Left colon (tissue), 1 donor: ENCODE data around the genes PDE3A, SLCO1B3 and KRAS.

- PRO-cap = no peak
Measured at GRCh38 chr12:19353750-19354151, 85.5 kb upstream of the AEBP2 start.

GRCh38 chr12:19431756-19432245 lies 7.5 kb upstream of the AEBP2 start:
- PRO-cap = no peak

- PRO-cap = no peak
Measured at GRCh38 chr12:19581992-19583004, 143.0 kb downstream of the AEBP2 start.

GRCh38 chr12:19847022-19848285 lies 408.2 kb downstream of the AEBP2 start:
- PRO-cap = no peak

DNA sequence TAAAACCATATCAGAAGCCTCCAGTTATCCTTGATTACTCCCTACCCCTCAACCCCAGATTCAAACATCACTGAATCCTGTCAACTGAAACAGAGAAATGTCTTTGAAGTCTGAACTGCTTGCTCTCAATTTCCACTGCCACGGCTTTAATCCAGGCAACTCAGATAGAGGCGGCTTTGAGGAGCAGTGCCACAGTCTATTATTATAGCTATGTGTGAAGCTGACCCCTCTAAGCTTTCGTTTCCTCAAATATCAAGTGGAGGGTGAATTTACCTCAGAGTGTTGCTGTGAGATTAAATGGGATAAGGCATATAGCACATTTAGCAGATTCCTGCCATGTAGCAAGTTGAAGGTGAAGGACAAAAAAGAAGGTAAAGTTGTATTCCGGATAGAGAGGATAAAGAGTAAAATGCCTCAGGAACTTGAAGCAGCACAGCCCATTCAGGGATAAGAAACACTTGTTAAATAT lies 48.9 kb upstream of the PDE3A start:
- PRO-cap = no peak

DNA sequence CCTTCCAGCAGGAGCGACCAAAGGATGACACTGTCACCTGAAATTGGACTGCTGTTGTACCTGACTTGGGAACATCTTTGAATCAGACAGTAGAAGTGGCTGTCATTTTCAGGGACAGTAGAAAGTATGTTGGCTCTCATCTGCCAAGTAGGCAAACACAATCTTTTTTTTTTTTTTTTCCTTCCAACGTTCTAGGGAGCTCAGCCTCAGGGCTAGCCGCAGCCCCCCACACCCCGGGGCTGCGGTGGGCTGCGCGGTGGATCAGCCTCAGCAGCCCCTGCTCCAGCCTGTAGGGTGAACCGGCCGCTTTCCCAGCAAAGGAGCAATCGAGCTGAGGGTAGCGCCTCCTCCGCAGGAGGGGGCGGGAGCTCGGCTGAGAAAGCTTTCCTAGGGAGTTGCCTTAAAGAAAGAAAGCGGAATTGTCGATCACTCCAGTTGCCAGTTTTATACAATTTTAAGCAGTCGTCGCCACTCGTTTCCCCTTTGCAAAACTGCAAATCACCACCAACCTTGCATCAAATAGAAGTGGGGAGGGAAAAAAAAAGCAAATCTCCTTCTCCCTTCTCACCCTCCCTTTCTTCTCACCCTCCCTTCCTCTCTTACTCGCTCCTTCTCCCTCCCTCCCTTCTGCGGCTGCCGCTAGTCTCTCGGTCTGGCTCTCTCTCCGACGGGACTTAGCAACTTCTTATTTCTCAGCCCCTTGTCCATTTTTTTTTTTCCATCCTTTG lies at the start of gene PDE3A:
Gene PDE3A (plus strand): TSS at position 639 of the 728 bp plus-strand sequence.
- PRO-cap = bidirectional peak, plus-strand start at position 403 of the sequence, minus-strand start at position 311 of the sequence; unidirectional peak, plus-strand start at position 642 of the sequence

GRCh38 chr12:20810321-20810932 lies at the start of gene SLCO1B3:
SLCO1B3 (plus strand) TSS chr12:20810705.
- PRO-cap = no peak

DNA sequence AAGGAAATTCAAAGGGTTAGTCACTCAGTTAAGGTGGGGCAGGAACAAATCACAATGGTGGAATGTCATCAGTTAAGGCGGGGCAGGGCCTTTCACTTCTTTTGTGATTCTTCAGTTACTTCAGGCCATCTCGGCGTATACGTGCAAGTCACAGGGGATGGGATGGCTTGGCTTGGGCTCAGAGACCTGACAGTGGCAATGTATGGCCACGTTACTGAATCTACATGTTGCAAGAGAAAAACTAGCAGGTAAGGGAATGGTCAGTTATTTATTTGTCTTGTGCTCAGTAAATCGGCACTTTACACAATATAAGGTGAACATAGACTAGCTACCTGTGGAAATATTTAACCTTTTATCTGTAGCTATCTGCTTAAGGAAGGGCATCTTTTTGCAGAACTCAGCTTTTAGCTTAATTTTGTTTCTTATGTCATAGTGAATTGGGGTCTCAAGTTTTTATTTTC lies 12.0 kb downstream of the SLCO1B3 start:
- PRO-cap = no peak

DNA sequence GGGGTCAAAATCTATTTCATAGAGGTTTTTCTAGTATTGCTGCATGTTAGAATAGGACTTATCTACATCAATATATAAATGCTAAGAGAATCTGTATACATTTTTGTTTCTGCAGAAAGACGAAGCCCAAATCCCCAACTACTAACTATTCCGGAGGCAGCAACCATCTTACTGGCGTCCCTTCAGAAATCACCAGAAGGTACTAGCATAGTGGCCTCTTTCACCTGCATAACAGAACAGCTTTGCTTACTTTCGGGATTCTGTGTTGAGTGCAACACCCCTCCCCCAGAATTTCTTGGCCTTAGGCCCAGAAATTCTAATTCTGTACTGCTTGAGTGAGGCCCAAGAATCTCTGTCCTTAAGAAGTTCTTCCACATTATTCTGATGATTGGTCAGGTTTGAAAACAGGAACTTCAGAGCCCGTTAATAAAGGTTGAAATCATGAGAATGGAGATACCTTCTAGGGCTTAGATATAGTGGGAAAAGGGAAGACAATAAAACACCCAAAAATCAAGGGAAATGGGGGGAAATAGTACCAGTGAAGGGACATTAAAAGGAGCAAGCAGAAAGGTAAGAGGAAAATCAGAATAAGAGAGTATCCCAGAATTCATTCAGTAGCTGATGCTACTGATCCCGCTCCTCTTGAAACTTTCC lies 2.9 kb downstream of the SPX start:
- PRO-cap = no peak

DNA sequence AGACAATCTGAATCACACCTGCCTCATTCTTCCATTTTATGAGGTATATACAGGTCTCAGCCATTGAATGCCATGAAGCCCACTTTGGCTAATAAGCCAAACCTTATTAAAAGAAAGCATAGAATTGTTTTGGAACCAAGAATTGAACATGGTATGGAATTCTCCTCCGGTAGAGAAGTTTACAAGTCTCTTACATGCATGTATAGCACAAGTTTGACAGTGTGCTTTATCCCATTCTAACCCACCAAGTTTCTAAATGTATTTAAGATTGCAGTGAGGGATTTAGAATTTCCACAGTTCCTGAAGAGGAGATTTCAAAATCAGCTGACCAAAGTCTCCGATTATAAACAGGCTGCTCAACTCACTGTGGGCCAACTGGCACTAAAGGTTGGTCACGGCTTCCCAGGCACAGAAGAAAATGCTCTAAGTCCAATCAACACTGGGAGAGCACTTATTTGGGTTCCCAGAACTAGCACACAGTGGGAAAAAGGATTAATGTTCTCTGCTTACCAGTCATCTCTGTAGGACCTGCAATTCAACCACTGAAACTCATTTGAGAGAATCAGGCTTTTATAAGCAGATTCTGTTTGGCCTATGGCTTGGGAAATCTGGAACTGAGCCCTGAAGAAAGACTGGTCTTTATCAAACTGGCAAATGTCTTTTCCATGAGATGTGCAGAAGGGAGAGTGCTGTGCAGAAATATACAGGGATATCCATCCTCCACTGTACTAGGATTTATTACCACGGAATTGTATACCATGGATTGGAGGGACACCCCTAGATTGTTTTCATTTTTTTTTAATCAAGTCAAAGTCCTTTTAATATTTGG lies 49.5 kb downstream of the ABCC9 start:
- PRO-cap = no peak

- PRO-cap = bidirectional peak, plus-strand start at chr12:22046874, minus-strand start at chr12:22046762; bidirectional peak, plus-strand start at chr12:22047023, minus-strand start at chr12:22047050
Measured at GRCh38 chr12:22046409-22047624, 799 bp downstream of the CMAS start.

- PRO-cap = no peak
Measured at GRCh38 chr12:22254963-22255588, 79.4 kb downstream of the ST8SIA1 start.

GRCh38 chr12:22409629-22410144 lies 75.2 kb upstream of the ST8SIA1 start:
- PRO-cap = bidirectional peak, plus-strand start at chr12:22409880, minus-strand start at chr12:22409755

- PRO-cap = no peak
Measured at GRCh38 chr12:22652762-22653842, 28.1 kb downstream of the ETNK1 start.

DNA sequence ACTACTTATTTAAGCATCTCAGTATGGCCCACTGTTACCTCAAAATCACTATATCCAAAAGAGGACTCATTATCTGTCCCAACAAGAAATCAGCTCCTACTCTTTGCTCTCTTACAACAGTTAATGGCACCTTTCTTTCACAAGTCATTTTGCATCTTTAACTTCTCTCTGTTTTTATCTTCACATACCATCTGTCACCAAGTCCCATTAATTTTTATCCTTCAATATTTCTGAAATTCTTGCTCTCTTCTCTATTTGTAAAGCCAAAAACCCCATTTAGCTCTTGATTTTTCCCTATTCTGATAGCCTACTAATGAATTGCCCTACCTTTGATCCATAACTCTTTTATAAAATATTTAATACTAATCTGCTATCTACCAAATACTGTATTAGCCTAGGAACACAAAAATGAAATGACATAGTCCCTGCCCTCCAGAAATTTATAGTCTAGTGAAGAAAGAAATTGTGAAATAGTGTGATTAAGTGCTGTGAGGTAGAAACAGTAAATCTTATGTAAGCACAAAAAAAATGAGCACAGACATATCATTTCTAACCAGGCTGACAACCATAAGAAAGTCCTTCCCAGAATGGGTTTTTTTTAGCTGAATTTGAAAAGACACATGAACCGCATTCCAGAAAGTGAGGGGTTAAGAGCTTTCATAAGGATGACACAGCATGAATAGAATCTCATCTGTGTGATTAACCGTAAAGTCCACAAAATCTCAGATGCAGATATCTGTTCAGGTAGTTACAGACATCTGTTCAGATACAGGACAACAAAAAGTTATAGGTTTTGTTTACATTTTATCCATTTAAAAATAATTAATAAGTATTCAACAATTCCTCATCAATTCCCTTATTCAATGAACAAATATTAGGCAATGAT lies 146.0 kb downstream of the SOX5 start:
- PRO-cap = no peak

- PRO-cap = no peak
Measured at GRCh38 chr12:23895573-23896320, 53.7 kb downstream of the SOX5 start.

GRCh38 chr12:24901836-24902463 lies 47.0 kb downstream of the BCAT1 start:
- PRO-cap = bidirectional peak, plus-strand start at chr12:24902320, minus-strand start at chr12:24902288

- PRO-cap = no peak
Measured at GRCh38 chr12:24933079-24933608, 15.8 kb downstream of the BCAT1 start.

GRCh38 chr12:25247300-25247759 lies 3.4 kb downstream of the KRAS start:
- PRO-cap = no peak

GRCh38 chr12:25250645-25251722 lies at the start of gene KRAS:
KRAS (minus strand) TSS chr12:25250929.
- PRO-cap = bidirectional peak, plus-strand start at chr12:25251299, minus-strand start at chr12:25250887; bidirectional peak, plus-strand start at chr12:25251511, minus-strand start at chr12:25251431